ENCODE measurements around the gene FBP1.

- PRO-cap, result unidirectional peak, minus-strand start at chr9:94119569
Measured at GRCh38 chr9:94119330-94119696, 35.0 kb downstream of the PTPDC1 start.

DNA sequence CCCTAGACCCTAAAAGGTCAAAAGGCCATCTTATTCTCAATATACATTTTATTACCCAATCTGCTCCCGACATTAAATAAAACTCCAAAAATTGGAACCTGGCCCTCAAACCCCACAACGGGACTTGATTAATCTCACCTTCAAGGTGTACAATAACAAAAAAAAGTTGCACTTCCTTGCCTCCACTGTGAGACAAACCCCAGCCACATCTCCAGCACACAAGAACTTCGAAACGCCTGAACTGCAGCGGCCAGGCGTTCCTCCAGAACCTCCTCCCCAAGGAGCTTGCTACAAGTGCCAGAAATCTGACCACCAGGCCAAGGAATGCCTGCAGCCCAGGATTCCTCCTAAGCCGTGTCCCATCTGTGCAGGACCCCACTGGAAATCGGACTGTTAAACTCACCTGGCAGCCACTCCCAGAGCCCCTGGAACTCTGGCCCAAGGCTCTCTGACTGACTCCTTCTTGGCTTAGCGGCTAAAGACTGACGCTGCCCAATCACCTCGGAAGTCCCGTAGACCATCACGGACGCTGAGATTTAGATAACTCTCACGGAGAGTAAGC lies 51.7 kb downstream of the FBP2 start:
- PRO-cap, result no peak

GRCh38 chr9:94631492-94631909 lies 7.8 kb downstream of the FBP1 start:
- PRO-cap, result no peak

- PRO-cap, result no peak
Measured at GRCh38 chr9:94638100-94638885, 1.0 kb downstream of the FBP1 start.

- PRO-cap, result no peak
Measured at GRCh38 chr9:94638886-94639699, at the start of gene FBP1. Gene FBP1, minus strand, starts transcription at chr9:94639518.

DNA sequence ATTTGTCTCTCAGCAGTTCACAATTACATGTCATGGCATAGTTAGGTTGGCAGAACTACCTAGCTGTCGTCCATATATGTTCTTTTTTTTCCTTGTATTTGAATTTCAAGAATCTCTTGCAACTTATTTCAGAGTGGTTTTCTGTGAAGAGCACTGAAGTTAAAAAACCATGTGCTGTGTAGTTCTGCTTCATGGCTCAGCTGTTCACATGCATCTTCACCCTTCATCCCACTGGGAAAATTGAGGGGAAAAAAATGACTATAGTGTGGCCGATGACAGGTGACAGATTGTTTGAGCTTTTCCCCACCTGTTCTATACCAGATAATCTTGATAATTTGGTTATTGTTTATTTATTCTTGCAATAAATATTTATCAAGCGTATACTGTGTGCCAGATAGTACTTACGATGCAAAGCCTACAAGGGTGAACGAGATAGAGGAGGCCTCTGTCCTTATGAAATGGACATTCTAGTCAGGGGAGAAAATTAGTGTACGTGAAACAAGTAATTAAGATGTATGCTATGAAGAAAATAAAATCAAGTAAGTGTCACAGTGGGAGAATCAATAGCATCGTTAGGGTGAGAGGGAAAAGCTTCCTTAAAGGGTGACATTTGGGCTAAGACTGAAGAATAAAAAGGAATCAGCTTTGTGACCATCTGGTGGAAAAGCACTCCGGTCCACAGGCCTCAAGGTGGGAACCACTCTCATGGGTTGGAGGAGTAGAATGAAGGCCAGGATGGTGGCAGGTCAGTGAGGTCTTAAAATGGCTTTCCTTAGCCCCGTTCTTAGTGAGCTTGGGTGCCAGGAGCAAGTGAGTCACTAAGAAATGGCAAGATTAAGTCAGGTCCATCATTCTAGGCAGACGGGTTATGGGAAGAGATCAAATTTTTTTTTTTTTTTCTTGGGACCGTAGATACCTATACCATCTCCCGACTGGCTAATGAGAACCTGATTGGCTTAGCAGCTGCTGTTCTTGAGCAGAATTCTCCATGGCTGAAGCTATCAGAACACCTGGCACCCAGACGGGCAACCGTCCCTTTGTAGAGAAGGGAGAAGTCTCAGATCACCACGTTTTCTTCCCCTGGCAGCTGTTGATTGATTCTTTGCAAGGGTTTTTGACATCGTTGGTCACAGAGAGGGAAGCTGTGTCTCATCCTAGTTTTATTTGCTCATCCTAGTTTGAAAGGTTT lies 78.2 kb downstream of the AOPEP start:
- PRO-cap, result no peak

GRCh38 chr9:94822194-94822859 lies 95.8 kb downstream of the AOPEP start:
- PRO-cap, result no peak

DNA sequence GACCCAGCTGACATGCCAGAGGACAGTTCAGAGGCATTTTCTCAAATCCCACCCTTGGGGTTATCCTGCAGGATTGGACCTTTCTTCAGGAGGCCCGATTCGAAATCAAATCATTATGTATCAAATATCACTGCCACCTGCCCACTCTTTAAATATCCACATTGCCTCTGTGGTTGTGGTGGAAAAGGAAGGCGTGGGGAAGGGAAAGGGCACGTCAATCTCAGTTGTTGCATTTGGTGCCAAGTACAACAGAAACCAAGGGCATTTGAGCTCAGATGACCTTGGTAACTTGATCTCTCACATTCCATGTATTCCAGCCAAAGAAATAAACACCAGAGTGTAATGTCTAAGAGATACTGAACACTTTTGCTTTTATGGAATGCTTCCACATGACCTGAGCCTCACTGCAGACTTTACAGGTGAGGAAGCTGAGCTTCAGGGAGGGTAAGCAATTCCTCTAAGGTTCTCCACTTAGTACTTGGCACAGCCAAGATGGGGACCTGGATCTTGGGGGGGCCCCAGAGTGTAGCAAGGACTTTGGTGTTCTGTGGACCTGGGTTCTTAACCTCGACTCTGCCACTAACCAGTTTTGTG lies 224.4 kb downstream of the AOPEP start:
- PRO-cap, result no peak

GRCh38 chr9:94966007-94966648 lies 239.6 kb downstream of the AOPEP start:
- PRO-cap, result no peak

DNA sequence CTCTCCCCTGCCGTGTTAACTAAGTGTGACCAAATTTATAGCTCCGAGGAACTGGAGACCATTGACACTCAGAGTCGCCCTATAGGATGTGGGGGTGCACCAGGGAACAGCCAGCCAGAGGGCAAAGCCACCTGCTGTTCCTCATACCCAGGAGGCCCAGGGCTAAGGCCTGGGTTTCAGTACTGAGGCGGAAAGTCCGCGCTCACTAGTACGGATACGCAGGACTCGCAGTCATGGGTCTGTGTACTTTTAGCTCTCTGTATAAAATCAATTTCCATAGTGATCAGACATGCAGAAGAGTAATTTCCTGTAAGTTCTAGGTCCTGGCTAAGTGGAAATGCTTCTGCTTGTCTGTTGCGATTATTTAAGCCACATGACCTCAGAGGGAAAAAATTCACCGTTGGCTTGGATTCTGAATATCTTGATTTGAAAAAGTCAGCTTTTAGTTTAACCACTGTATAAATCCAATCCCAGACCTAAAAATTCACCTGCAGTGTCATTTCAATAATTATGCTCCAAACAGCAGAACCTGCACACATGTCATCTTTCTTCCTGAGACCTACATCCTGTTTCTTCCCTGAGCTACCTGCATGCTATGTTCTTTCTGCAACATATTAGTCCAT lies 247.1 kb downstream of the AOPEP start:
- PRO-cap, result no peak

DNA sequence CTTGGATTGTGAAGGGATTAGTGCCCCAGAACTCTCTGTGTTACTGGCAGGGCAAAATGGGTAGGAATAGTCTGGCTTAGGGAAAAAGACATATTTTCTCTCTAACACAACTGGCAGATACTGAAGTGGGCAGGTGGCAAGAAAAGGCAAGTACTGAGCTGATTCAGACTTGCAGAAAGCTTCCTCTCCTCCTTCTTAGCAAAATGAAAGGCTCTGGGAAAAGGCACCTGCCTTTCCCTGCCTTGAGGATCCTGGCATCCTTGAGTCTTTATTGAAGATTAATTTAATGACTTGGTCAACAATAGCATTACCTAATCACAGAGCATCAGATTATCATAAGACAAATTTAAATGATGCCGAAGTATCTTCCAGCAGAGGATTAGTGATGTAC lies 294.7 kb downstream of the AOPEP start:
- PRO-cap, result no peak

DNA sequence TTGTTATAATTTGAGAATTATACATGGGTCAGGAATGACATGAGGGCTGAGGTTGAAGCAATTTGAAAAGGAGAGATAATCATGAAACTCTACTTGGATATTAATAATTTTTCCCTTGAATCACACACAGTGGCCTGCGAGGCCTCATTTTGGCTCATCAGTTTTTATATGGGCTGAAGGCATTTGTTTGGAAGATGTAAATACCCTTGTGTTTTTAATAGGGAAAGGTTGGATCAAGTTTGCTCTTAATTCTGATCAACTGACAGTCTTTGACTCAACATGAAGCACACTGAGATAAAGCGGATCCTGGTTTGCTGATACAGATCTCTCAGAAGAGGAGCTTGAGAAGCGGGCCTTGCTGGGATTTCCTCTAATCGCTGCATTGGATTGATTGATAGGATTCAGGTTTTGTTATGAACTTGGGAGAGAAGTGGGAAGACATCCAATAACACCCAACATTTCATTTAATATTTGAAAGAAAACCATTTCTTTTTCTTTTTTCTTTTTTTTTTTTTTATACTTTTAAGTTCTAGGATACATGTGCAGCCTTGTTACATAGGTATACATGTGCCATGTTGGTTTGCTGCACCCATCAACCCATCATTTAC lies 282.9 kb downstream of the FANCC start:
- PRO-cap, result no peak

DNA sequence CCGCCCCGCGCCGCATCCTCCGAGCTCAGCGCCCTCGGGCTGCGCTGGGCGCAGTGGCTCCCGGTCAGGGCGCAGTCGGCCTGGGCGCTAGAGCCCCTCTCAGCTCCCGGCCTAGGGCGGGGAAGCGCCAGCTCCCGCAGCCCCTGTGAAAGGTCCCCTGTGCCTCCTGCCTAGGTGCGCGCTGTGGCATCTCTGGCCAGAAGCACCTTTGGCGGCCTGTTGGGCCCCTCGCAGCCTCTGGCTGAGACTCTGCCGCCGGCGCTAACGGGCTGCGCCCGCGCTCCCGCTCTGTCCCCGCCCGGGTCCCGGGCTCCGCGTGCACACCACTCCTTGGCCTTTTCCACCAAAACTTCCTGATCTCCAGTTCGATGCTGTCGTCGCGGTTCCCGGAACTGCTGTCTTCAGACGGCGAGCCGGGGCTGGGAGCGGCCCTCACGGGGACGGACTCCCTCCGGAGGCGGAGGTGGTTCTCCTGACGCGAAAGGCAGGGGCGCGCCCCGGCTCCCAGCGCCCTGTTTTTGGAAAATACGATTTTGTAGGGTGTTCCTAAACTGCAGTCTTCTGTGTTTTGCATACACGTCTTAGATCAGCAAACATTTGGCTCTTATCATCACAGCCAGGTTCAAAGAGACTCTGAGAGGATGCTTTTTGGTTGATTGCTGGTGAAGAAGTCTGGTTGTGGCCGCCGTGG lies 32.2 kb upstream of the FANCC start:
- PRO-cap, result no peak

GRCh38 chr9:95477327-95477982 lies 31.6 kb downstream of the PTCH1 start:
- PRO-cap, result no peak

- PRO-cap, result bidirectional peak, plus-strand start at chr9:95511583, minus-strand start at chr9:95511543
Measured at GRCh38 chr9:95511343-95511792, 2.3 kb upstream of the PTCH1 start.

DNA sequence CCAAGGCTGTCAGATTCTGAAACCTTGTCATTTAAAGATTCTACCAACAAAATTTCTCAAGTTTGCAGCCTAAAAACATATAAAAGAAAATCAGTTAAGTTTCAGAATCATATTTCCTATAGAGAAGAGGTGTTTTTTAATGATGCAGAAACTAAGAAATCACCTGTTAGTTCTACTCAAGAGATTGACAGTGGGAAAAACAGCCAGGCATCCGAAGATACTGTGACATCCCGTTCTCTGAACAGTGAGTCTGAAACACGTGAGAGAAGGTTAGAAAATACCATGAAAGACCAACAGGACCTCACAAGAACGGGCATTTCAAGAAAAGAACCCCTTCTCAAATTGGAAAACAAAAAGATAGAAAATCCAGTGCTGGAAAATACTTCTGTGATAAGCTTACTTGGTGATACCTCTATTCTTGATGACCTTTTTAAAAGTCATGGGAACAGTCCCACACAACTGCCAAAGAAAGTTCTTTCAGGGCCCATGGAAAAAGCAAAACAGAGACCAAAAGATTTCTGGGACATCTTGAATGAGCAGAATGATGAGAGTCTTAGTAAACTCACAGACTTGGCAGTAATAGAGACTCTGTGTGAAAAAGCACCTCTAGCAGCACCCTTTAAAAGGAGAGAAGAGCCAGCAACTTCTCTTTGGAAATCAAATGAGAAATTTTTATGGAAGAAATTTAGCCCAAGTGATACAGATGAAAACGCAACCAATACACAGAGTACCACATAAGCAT lies 137.1 kb downstream of the ERCC6L2 start:
- PRO-cap, result no peak

GRCh38 chr9:96020598-96021063 lies 145.1 kb downstream of the ERCC6L2 start:
- PRO-cap, result no peak

GRCh38 chr9:96116619-96117178 lies 185.3 kb downstream of the HSD17B3 start:
- PRO-cap, result no peak

- PRO-cap, result no peak
Measured at GRCh38 chr9:96126284-96126630, 175.7 kb downstream of the HSD17B3 start.

DNA sequence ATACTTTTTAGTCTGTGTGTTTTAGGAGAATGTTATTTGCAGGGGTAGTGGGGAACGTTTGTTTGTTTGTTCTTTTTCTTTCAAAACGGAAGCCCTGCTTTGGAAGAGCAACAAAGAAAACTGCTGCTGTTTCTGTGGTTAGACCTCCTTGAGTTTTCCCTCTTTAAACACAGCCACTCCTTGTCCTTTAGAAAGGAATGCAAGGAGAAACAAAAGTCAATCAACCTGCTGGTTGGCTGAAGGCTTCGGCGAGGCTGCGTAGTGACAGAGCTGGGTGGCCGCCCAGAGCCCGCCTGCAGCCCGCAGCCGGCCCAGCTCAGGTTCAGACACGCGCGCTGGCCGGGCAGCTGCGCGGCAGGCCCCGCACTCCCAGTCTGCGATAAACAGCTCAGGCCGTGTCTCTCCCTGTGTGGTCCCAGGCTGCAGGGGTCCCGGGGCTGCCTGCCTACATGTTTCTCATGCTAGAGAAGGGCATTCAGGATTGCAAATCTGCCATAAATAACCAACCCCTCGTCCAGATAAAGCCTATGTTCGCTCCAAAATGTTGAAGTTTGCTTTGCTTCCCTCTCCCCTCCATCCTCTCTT lies 115.4 kb downstream of the HSD17B3 start:
- PRO-cap, result no peak